HepG2 (cell line): Measurements from ENCODE around the genes RIC8A, ANO9 and SCT.

DNA sequence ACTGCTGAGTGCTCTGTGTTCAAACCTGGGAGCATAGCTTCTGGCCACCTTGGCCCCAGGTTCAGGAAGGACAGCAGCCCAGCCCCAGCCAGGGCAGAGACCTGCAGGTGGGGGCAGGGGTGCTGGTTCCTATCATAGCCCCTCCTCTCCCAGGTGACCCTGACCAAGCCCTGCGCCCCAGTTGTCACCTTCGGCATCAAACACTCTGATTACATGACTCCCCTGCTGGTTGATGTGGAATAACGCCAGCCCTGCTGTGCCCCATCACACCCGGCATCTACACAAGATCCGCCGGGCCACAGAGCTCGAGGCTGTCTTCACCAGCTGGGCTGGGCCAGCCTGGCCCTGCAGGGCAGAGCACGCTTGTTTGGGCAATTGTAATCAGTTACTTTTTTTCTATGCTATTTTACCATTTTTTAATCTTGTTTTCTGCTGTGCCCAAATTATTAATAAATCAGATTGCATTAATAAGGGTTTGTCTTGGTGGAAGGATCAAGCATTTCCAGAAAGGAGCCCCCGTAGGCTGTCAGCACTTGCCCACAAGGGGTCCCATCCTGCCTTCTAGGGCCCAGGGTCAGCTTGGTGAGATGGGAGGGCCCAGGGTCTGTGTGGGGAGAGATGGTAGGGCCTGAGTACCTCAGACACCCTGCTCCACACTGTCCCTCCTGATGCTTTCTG lies 3.4 kb downstream of the ODF3 start:
- RRBS, 2 experiments: no CpG with 5 or more reads among the region's 9 CpGs
CAGE:
- cytosol, long polyA minus RNA: no peak
- cytosol, long polyA plus RNA: no peak
- long polyA plus RNA: no peak
- nucleus, long polyA minus RNA: no peak
- nucleus, long polyA plus RNA: no peak

GRCh38 chr11:207427-207800 lies at the start of gene RIC8A:
Gene RIC8A, plus strand, starts transcription at chr11:207708.
- RRBS, 2 experiments: 1 to 2% methylated on average over 8 to 10 of the region's 30 CpGs
CAGE:
- cytosol, long polyA minus RNA: no peak
- cytosol, long polyA plus RNA: start-site peak on the plus strand at chr11:207509-207526, 70 and 60 reads in 2 replicates; start-site peak on the plus strand at chr11:207689-207732, 45 and 62 reads in 2 replicates
- long polyA plus RNA: start-site peak on the plus strand at chr11:207482-207563, 121 and 204 reads in 2 replicates; start-site peak on the plus strand at chr11:207699-207720, 96 and 94 reads in 2 replicates
- nucleus, long polyA minus RNA: no peak
- nucleus, long polyA plus RNA: start-site peak on the plus strand at chr11:207503-207526, 101 and 79 reads in 2 replicates; start-site peak on the plus strand at chr11:207700-207713, 47 and 74 reads in 2 replicates

GRCh38 chr11:209553-210156 lies 2.1 kb downstream of the RIC8A start:
- RRBS, 2 experiments: no CpG with 5 or more reads among the region's 17 CpGs
CAGE:
- cytosol, long polyA minus RNA: no peak
- cytosol, long polyA plus RNA: no peak
- long polyA plus RNA: no peak
- nucleus, long polyA minus RNA: no peak
- nucleus, long polyA plus RNA: no peak

- RRBS, 2 experiments: no CpG with 5 or more reads among the region's 15 CpGs
CAGE:
- cytosol, long polyA minus RNA: no peak
- cytosol, long polyA plus RNA: no peak
- long polyA plus RNA: no peak
- nucleus, long polyA minus RNA: no peak
- nucleus, long polyA plus RNA: no peak
These were observed 13.1 kb downstream of the SIRT3 start for GRCh38 chr11:222937-223567.

- RRBS, 2 experiments: 71 to 77% methylated on average over 14 to 17 of the region's 89 CpGs
CAGE:
- cytosol, long polyA minus RNA: no peak
- cytosol, long polyA plus RNA: no peak
- long polyA plus RNA: no peak
- nucleus, long polyA minus RNA: no peak
- nucleus, long polyA plus RNA: no peak
These were observed 879 bp downstream of the NLRP6 start for GRCh38 chr11:278761-279810.

- RRBS, 2 experiments: 93 to 95% methylated on average over 1 to 2 of the region's 17 CpGs
CAGE:
- cytosol, long polyA minus RNA: no peak
- cytosol, long polyA plus RNA: no peak
- long polyA plus RNA: no peak
- nucleus, long polyA minus RNA: no peak
- nucleus, long polyA plus RNA: no peak
These were observed 1.9 kb downstream of the PGGHG start for GRCh38 chr11:290569-291401.

DNA sequence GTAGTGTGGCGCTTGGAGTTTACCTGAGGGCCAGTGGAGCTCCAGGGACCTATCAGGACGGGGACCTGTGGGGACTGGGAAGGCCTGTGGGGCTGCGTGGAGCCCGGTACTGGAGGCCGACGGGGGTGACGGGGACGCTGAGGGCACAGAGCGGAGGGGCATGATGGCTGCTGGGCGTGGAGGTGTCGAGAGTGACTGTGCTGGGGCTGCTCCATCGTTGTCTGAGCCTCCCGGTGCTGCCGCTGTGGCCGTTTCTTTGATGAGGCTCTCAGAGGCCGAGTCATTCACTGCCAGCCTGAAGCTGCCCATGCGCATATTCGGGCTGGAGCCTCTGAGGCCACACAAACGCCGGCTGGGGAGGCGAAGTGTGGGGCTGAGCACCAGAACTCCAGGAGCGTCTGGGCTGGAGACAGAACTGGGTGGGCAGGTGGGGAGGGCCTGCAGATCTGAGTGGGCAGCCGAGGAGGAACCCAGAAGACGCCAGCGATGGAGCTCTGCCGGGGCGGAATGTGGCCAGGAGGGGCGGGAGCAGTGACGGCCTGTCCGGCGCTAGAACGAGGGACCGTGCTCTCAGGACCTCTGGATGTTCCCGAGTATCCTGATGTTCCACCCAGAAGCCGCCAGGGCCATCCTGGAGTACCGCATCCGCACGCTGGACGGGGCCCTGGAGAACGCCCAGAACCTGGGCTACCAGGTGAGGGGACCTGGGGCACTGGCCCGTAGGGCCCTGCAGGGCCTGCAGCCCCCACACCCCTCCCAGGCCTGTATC lies 2.7 kb downstream of the PGGHG start:
- RRBS, 2 experiments: 94 to 96% methylated on average over 11 of the region's 41 CpGs
CAGE:
- cytosol, long polyA minus RNA: no peak
- cytosol, long polyA plus RNA: no peak
- long polyA plus RNA: no peak
- nucleus, long polyA minus RNA: no peak
- nucleus, long polyA plus RNA: no peak

GRCh38 chr11:311695-313119 lies 1.6 kb upstream of the IFITM1 start:
- RRBS, 2 experiments: no CpG with 5 or more reads among the region's 26 CpGs
CAGE:
- cytosol, long polyA minus RNA: no peak
- cytosol, long polyA plus RNA: no peak
- long polyA plus RNA: no peak
- nucleus, long polyA minus RNA: no peak
- nucleus, long polyA plus RNA: no peak

DNA sequence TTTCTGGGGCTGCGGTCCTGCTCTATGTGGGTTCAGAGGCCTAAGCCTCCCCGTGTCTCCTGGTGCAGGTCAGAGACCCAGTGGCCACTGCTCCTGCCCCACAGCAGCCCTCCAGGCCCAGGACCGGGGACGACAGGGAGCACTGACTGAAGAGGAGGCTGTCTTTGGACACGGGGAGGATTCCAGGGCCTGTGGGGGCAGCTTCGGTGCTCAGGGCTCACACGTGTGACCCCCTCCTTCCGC lies 6.0 kb upstream of the IFITM3 start:
- RRBS, 2 experiments: no CpG with 5 or more reads among the region's 8 CpGs
CAGE:
- cytosol, long polyA minus RNA: no peak
- cytosol, long polyA plus RNA: no peak
- long polyA plus RNA: no peak
- nucleus, long polyA minus RNA: no peak
- nucleus, long polyA plus RNA: no peak

DNA sequence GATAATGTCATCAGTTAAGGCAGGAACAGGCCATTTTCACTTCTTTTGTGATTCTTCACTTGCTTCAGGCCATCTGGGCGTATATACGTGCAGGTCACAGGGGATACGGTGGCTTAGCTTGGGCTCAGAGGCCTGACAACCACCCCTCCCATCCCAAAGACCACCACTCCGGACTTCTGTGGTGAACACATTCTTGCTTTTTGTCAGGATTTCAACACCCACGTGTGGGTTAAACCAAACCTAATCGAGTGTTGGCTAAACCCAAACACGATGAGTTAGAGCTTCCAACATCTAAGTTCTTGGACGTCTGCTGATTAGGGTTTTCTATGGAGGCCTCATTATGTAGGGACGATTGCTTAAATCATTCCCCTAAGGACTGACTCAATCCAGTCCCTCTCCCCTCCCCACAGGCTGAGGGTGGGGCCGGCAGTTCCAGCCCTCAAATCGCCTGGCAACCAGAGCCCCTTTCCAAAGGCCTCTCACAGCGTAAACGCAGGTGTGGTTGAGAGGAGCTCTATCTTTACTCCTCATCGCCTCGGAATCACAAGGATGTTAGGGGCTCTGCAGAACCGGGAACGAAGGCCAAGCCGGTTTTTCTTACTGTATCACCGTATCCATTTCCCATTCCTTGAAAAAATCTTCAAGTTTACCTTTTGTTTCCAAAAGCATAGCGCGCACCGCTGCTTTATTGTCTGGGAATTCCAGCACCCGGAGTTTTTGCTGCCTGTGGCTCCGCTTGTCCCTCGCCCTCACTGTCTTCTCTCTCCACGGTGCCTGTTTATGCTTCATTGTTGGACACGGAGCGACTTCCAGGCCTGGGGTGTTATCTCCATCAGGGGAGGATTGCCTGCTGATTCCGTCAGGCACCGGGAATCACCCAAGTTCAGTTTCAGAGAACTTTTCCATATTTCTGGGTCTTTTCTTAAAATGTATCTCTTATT lies 13.6 kb upstream of the IFITM3 start:
- RRBS, 2 experiments: no CpG with 5 or more reads among the region's 30 CpGs
CAGE:
- cytosol, long polyA minus RNA: no peak
- cytosol, long polyA plus RNA: no peak
- long polyA plus RNA: no peak
- nucleus, long polyA minus RNA: no peak
- nucleus, long polyA plus RNA: no peak

- RRBS, 2 experiments: no CpG with 5 or more reads among the region's 28 CpGs
CAGE:
- cytosol, long polyA minus RNA: no peak
- cytosol, long polyA plus RNA: no peak
- long polyA plus RNA: no peak
- nucleus, long polyA minus RNA: no peak
- nucleus, long polyA plus RNA: no peak
These were observed 4.9 kb upstream of the B4GALNT4 start for GRCh38 chr11:364278-364876.

GRCh38 chr11:392126-392731 lies 1.8 kb upstream of the PKP3 start:
- RRBS, 2 experiments: 13 to 14% methylated on average over 6 of the region's 34 CpGs
CAGE:
- cytosol, long polyA minus RNA: no peak
- cytosol, long polyA plus RNA: no peak
- long polyA plus RNA: no peak
- nucleus, long polyA minus RNA: no peak
- nucleus, long polyA plus RNA: no peak

DNA sequence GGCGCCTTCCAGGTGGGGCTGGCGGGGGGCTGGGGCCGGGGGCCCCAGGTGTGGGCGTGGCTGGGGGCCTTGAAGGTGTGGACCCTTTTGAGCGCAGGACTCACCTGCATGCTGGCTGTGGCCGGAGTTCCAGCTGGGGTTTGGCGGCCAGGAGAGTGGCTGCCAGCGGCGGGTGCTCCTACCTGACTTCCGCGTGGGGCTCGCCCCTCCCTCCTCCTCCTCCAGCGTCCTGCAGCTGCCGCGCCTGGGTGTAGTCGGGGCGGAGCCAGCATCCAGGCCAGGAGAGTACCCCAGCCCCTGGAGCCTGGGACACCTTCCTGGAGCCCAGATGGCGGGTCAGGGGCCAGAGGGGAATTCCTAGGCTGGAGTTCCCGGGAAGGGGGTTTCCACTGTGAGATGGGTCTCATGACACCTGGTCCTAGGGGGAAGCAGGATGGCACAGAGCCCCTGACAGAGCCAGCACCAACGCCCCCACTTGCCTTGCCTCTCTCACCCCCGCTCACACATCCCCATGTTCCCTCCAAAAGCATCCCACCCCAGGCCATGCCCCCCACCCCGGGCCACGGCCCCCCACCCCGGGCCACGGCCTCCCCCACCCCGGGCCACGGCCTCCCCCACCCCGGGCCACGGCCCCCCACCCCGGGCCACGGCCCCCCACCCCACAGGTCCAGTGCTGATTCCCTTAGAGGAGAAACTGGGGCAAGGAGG lies at the start of gene ANO9:
Gene ANO9 (minus strand): TSS at position 195 of the 708 bp plus-strand sequence.
- RRBS, 2 experiments: 3 to 8% methylated on average over 6 of the region's 31 CpGs
CAGE:
- cytosol, long polyA minus RNA: no peak
- cytosol, long polyA plus RNA: no peak
- long polyA plus RNA: no peak
- nucleus, long polyA minus RNA: no peak
- nucleus, long polyA plus RNA: no peak

GRCh38 chr11:562277-562900 lies 1.6 kb downstream of the RASSF7 start:
- RRBS, 2 experiments: 97 to 98% methylated on average over 9 of the region's 28 CpGs
CAGE:
- cytosol, long polyA minus RNA: no peak
- cytosol, long polyA plus RNA: no peak
- long polyA plus RNA: no peak
- nucleus, long polyA minus RNA: no peak
- nucleus, long polyA plus RNA: no peak

- RRBS, 2 experiments: no CpG with 5 or more reads among the region's 24 CpGs
CAGE:
- cytosol, long polyA minus RNA: no peak
- cytosol, long polyA plus RNA: no peak
- long polyA plus RNA: no peak
- nucleus, long polyA minus RNA: no peak
- nucleus, long polyA plus RNA: no peak
These were observed 4.6 kb downstream of the IRF7 start for GRCh38 chr11:611063-611543.

DNA sequence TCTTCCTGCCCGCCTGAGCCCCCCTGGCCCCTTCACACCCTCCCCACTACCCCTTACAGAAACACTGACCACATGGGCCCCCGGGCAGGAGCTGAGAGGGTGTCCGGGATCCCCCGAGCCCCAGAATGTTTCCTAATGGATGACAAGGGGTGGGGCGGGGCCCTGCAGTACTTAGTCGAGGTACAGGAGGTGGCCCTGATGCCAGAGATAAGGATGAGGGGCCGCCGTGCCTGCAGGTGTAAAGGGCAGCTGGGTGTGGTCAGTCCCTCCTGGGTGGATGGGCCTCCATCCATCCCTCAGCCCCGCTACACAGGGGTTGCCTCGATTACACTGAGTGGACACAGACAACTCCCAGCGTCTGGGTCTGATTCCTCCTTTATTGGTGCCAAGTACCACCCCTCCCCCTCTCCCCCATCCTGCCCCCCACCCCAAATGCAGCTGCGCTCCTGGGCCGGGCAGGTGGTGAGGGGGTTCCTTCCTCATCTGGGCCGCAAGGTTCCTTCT lies 977 bp downstream of the SCT start:
- RRBS, 2 experiments: no CpG with 5 or more reads among the region's 14 CpGs
CAGE:
- cytosol, long polyA minus RNA: no peak
- cytosol, long polyA plus RNA: no peak
- long polyA plus RNA: no peak
- nucleus, long polyA minus RNA: no peak
- nucleus, long polyA plus RNA: no peak

GRCh38 chr11:627057-627665 lies at the start of gene SCT:
Gene SCT, minus strand, starts transcription at chr11:627181.
- RRBS, 2 experiments: 88 to 97% methylated on average over 26 to 29 of the region's 65 CpGs
CAGE:
- cytosol, long polyA minus RNA: no peak
- cytosol, long polyA plus RNA: no peak
- long polyA plus RNA: no peak
- nucleus, long polyA minus RNA: no peak
- nucleus, long polyA plus RNA: no peak

DNA sequence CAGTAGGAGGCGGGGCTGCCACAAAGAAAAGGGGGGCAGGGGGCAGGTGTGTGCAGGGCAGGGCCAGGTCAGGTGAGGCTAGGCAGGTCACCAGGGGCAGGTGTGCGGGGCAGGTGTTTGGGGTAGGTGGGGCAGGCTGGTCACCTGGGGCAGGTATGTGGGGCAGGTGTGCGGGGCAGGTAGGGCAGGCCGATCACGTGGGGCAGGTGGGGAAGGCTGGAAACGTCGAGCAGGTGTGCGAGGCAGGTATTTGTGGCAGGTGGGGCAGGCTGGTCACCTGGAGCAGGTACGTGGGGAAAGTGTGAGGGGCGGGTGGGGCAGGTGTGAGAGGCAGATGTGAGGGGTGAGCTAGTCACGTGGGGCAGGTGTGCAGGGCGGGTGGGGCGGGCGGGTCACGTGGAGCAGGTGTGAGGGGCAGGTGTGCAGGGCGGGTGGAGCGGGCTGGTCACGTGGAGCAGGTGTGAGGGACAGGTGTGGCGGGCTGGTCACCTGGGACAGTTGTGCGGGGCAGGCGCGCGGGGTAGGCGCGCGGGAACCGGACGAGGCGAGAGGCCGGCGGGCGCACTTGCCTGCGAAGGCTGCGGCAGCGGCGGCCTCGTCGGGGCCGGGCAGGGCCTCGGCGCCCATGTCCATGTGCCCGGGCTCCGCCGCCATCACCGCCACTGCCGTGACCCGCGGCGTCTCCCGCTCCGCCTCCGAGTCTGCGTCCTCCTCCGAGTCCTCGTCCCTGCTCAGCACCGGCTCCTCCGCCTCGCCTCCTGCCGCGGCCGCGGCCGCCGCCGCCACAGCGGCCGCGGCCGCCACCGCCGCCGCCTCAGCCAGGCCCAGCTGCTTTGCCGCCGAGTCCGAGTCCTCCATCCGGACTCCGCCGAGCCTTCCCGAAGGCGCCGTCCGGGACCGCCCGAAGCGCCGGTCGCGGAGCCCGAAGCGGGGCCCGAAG lies 562 bp downstream of the DEAF1 start:
- RRBS, 2 experiments: 1 to 6% methylated on average over 19 to 24 of the region's 91 CpGs
CAGE:
- cytosol, long polyA minus RNA: start-site peak on the minus strand centred at position 867 of the sequence, 28 bp wide, 54 reads
- cytosol, long polyA plus RNA: start-site peak on the minus strand centred at position 860 of the sequence, 22 bp wide, 137 and 135 reads in 2 replicates
- long polyA plus RNA: no peak
- nucleus, long polyA minus RNA: start-site peak on the minus strand centred at position 859 of the sequence, 42 bp wide, 13 reads
- nucleus, long polyA plus RNA: no peak

- RRBS, 2 experiments: 93 to 96% methylated on average over 20 to 21 of the region's 95 CpGs
CAGE:
- cytosol, long polyA minus RNA: no peak
- cytosol, long polyA plus RNA: no peak
- long polyA plus RNA: no peak
- nucleus, long polyA minus RNA: no peak
- nucleus, long polyA plus RNA: no peak
These were observed 14.7 kb downstream of the EPS8L2 start for GRCh38 chr11:720323-721630.

DNA sequence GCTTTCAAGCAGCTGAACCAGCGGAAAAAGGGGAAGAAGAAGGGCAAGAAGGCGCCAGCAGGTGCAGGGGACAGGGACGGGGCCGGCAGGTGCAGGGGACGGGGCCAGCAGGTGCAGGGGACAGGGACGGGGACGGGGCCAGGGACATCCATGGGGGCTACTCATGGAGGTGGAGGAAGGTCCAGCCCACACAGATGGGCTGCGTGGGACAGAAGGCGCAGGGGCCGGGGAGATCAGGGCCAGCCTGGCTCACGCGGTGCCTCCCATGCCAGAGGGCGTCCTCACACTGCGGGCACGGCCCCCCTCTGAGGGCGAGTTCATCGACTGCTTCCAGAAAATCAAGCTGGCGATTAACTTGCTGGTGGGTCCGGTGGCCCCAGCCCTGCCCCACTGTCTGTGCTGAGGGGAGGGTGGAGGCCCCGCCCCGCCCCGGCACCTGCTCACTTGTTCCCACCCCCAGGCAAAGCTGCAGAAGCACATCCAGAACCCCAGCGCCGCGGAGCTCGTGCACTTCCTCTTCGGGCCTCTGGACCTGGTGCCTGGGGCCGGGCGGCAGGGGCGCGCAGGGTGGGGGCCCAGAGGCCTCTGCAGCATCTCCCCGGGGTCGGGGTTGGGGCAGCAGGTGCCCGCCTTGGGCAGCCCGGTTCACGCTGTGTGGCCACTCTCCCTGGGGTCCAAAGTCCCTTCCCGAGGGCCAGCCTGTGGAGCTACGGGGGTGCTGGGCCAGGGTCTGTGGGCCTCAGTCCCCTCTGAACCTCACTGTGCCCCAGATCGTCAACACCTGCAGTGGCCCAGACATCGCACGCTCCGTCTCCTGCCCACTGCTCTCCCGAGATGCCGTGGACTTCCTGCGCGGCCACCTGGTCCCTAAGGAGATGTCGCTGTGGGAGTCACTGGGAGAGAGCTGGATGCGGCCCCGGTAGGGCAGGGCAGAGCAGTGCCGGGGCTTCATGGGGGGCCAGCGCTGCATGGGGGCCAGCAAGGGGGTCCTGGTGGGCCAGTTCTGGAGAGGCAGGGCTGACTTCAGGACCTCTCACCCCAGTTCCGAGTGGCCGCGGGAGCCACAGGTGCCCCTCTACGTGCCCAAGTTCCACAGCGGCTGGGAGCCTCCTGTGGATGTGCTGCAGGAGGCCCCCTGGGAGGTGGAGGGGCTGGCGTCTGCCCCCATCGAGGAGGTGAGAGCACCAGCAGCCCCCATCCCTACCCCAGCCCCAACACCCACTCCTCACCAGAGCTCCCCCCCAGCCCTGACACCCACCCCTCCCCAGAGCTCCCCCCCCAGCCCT lies 16.0 kb downstream of the EPS8L2 start:
- RRBS, 2 experiments: 85 to 87% methylated on average over 12 to 13 of the region's 58 CpGs
CAGE:
- cytosol, long polyA minus RNA: no peak
- cytosol, long polyA plus RNA: no peak
- long polyA plus RNA: no peak
- nucleus, long polyA minus RNA: no peak
- nucleus, long polyA plus RNA: no peak